H4 (cell line): ENCODE results near the gene AFM.

DNA sequence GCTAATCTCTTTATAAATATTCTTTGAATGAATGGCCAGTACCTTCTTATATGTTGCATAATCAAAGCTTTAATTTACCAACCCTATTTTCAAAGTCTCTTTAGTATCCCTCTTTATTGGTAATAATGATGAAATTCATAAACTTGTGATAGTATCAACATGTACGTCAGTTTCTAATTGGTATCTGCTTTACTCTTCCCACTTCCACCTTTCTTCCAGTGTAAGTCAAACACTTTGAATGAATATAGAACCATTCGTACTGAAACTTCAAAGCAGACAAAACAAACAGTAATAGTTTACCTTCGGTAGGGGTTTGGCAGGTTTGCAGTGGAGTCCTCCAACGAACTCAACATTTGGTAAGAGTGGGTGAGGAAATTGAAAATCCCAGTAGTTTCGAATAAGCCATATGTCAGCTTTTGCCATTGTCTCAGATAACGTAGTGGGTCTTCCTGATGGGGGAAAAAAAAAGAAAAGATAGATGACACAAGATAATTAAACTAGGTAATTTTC, 2.3 kb downstream of the UGT2B4 start:
- RAMPAGE, long total RNA: no peak

DNA sequence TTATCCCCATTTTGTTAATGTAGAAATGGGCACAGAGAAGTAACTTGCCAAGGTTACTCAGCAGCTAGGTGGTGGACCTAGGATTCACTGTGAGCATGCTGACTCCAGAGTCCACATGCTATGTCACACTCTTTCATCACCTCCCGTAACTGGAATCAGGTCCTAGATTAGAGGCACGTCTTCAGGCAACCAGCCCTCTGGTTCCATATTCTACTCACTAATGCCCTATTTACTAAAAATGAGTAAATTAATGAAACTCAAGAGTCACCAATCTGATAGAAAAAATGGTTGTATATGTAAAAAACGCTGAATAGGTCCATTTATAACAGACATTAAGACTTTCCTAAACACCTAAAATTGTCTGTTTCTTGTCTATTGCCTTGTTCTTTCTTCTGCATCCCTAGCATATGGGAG, 7.7 kb upstream of the RUFY3 start:
- RAMPAGE, long total RNA: no peak

- RAMPAGE, long total RNA: no peak
Measured at GRCh38 chr4:70734962-70735687, 13.4 kb downstream of the RUFY3 start.

DNA sequence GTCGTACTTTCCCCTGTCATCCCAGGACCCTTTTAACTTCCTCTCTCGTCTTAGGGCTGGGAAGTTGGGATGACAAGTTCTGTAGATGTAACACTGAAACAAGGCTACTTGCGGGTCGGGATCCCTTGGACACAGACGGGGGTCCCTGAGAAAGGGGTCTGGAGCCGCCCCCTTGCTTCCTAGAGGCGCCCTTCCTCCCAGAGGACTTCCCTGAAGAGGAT, 734 bp downstream of the MOB1B start:
- RAMPAGE, long total RNA: no peak

DNA sequence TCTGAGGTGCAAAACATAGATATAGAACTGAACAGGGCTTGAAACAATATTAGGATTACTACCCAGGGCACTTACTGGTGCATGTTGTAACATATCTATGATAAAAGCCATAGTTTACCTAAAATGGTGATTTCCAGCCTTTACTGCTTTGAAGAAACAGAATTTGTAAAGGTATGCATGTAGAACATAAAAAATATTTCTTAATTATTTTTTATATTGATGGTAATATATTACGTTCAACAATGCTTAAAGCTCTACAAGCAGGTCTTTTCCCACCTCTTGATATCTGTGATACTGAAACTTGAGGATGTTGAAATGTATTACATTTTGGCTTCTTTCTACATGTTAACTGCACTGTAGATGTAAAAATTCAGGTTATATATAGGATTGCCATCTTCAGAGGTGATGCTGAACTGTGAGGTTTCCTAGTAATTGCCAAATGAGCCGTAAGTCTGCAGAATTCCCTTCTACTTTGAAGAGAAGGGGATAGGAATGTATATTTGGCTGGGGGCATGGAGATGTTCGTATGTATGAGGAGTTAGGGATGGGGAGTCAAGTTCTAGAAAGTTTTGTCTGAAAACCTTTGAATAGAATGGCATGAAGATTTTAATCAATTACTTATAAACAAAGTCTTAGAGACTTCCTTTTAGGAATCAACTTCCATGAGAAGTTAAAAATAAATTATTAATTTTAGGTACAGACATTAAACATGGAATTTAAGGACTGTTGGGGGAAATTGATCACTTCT, 10.8 kb upstream of the DCK start:
- RAMPAGE, long total RNA: no peak

- RAMPAGE, long total RNA: no peak
Measured at GRCh38 chr4:70994692-70995130, 1.3 kb downstream of the DCK start.

GRCh38 chr4:71074562-71075366, 81.3 kb downstream of the DCK start:
- RAMPAGE, long total RNA: no peak

- RAMPAGE, long total RNA: no peak
Measured at GRCh38 chr4:71186326-71186977, 607 bp upstream of the SLC4A4 start.

- RAMPAGE, long total RNA: no peak
Measured at GRCh38 chr4:71260989-71261592, 74.0 kb downstream of the SLC4A4 start.

GRCh38 chr4:71456734-71457133, 269.7 kb downstream of the SLC4A4 start:
- RAMPAGE, long total RNA: no peak

DNA sequence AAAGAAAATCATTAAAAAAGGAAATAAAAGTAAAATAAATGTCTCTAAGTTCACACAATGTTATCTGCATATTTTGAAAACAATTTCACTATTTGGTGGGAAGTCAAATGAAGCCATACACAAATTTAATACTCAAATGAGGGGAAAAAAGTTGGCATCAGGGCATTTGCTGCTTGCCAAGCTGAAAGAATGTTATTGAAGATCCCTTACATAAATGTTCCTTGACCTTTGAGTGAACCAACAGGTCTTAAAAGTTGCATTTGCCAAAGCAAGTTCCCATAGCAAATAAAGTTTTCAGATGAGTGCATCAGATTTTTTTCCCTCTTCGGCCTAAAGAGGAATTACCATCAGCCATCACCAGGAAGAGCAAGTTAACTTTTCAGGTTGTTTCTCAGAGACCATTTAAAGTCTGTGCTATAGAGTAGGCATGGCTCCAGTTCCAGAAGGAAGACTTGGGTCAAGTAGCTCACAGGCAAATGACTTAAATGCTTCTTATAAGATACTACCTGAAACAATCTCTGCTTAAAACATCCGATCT, 115.9 kb downstream of the COX18 start:
- RAMPAGE, long total RNA: no peak

DNA sequence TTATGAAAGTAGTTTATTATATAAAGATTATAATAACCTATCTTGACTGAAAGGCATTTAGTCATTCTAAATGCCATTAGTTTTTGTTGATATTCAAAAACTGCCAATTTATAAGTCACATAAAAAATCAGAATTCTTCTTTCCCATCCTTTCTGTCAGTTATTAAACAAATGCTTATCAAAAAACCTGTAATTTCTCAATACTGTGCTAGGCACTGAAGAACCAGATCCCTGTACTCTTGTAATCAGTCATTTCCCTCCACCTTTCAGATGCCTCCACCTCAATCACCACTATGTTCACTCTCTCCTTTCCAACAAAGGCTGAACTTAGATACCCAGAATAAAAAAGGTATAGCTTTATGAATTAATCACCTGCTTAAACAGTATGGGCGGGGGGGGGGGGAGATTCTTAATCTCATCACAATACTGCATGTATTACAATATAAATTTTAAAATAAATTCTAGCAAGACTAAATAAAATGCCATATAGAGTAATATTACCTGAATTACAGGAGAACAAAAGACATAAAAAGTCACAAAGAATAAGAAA, 57.9 kb downstream of the ANKRD17 start:
- RAMPAGE, long total RNA: no peak

DNA sequence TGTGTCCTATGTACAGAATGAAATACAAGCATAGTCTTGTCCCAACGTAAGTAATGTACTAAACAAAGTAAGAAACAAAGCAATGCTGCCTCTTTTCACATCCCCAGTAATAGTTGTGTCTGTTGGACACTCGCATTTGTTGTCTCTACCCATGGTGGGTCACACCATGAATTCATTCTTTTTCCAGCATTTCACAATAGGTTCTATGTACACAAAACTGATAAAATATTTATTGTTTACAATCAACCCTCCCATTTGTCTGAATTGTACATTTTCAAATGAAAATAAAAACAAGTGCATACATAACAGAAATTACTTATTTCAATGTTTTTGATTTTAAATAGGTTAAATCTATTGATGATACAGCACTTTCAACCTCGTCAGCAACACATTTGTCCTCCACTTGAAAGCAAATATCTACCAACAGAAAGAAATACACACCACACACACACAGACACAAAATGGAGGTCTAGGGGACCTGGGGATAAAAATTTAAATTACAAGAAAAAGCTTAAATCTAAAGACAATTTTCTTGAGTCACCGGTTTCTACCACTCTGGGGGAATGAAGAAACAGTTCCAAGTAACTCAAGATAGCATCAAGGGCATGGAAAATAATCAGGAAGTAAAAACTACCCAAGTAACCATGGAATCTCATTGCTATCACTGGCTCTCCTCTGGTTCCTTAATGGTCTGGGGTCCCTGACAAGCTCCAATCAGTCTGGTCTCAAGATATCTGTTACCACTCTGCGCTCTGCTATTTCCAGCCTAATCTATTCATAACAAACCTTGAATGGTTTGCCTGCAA, 27.7 kb downstream of the ANKRD17 start:
- RAMPAGE, long total RNA: no peak

DNA sequence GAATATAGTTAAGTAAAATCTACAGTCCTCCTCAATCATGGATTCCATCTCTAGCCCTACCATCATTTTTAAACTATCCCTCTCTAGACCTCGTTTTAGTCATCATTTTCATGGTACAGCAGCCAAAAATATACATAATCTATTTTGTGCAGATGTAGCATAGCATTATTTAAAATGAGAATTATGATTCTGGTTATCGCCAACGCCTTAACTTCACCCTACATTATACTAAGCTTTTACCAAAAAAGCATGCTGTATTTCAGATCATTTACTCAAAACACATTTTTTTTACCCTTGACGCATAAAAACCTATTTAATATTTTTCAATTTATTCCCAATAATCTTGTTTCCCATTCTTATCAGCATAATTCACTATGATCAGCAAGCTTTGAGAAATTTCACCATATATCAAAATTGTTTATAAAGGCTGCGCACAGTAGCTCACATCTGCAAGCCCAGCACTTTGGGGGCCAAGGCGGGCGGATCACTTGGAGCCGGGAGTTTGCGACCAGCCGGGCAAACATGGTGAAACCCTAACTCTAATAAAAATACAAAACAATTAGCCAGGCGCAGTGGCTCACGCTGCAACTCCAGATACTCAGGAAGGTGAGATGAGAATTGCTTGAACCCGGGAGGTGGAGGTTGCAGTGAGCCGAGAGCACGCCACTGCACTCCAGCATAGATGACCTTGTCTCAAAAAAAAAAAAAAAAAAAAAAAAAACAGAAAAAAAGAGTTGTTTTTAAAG, 8.5 kb downstream of the ANKRD17 start:
- RAMPAGE, long total RNA: no peak

- RAMPAGE, long total RNA: no peak
Measured at GRCh38 chr4:73413243-73413742, 9.2 kb downstream of the ALB start.

- RAMPAGE, long total RNA: no peak
Measured at GRCh38 chr4:73414784-73415357, 10.8 kb downstream of the ALB start.

- RAMPAGE, long total RNA: no peak
Measured at GRCh38 chr4:73481644-73482093, at the start of gene AFM. TSS of gene AFM (plus strand) at chr4:73481745.

DNA sequence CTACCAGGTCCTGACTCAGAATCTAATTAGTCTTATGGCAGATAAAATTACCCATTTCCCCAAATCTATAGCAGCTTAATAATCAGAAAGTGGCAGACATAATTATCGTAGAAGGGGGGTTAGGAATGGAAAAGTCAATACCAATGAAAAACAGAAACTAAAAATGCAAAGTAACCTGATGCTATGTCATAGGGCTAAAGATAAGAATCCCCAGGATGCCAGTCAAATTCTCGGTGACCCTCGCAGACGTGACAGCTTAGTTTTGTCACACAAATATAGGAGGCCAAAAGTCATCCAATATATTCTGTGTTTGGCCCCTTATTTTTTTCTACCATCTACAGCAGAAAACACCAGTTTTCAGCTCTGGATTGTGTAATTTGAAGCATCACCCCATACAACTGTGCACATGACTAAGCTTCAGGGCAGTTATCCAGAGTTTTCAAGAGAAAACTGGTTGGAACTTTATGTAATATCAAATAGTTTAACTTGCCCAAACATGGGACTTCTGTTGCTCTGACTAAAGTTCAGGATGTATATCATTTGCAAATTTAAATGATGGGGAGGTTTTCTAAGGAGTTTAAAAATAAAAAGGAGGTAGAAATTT, 30.9 kb downstream of the RASSF6 start:
- RAMPAGE, long total RNA: no peak

- RAMPAGE, long total RNA: no peak
Measured at GRCh38 chr4:73608616-73609071, 11.6 kb downstream of the RASSF6 start.

- RAMPAGE, long total RNA: no peak
Measured at GRCh38 chr4:73676776-73677361, 56.6 kb upstream of the RASSF6 start.